Measurements from ENCODE around the gene UBAC2.

- RRBS = no CpG with 5 or more reads among the region's 10 CpGs
Measured at GRCh38 chr13:98300777-98301715, 124.0 kb upstream of the RNF113B start.

DNA sequence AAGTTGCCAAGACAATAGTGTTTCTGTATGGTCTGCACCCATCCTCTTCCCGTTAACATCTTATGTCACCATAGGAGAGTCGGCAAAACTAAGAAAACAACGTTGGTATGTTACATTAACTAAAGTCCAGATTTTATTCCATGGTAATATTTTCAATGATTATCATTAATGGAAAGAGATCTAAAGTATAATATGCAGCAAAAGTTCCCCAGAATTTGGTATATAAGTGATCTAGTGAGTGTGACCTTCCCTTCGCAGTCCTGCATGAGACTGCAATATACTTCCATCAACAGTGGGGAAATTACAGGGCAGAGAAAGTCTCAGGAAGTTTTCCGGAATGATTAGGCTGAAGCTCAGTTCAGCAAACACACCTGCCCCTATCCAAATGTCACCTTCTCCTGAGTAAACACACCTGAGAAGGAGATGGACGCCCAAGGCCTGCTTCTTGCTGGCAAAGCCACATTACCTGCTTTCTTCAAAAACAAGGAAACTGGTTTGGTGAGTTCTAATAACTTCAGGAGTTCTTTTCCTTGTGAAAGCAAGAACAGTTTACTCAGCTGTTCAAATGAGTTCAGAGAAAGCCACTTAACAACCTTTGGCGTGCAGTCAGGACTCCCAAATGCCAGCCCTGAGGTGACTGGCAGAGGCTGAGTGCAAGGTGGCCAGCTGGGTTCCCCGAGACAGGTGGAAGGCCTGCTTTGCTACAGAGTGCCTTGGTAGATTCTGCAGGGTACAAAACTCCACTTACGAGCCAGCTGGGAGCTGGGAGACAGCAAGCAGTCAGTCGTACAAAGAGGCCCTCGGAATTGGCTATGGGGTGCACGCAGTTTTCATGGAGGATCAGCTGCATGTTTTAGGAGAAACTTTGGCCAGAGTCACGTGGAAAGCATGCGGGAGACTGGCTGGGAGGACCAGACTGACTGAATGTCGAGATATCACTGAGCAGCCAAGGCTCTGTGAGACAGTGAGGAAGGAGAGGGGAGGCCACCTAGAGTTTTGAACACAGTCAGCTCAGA lies 160.5 kb downstream of the STK24 start:
- RRBS = no CpG with 5 or more reads among the region's 15 CpGs

DNA sequence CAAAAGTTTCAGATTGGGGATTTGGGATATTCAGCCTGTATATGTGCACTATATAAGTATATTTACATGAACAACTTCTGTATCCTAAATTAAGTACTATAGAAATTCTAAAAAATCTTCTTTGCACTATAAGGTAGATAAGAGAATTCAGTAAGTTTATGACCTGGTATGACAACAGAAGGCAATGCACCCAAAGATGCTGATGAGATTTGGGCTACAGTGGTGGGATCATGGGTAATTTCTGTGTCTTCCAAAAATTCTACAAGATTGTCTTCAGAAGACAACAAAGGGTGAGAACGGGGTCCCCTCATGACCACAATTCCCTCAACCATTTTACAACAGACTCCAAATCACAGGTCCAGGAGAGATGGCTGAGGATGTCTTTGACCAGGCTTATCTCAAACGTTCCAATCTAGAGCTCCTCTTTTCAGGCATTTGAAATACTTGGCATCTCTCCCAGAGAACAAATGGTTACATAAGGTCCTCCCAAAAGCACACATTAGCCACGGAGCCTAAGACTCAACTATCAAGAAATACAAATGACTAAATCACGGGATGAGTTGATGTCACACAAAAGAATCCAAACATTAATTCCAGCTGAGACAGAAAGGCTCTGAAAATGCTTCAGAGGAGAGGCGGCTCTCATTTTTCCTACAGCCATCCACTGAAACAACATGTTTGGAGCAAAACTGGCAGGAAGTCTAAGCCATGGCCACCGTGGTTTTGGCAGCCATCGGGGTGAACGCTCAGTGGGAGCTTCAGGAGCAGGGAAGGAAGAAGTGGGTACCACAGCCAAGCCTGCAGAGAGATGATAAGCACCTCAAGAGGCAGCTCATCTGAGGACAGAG lies 122.7 kb downstream of the STK24 start:
- RRBS = no CpG with 5 or more reads among the region's 8 CpGs

DNA sequence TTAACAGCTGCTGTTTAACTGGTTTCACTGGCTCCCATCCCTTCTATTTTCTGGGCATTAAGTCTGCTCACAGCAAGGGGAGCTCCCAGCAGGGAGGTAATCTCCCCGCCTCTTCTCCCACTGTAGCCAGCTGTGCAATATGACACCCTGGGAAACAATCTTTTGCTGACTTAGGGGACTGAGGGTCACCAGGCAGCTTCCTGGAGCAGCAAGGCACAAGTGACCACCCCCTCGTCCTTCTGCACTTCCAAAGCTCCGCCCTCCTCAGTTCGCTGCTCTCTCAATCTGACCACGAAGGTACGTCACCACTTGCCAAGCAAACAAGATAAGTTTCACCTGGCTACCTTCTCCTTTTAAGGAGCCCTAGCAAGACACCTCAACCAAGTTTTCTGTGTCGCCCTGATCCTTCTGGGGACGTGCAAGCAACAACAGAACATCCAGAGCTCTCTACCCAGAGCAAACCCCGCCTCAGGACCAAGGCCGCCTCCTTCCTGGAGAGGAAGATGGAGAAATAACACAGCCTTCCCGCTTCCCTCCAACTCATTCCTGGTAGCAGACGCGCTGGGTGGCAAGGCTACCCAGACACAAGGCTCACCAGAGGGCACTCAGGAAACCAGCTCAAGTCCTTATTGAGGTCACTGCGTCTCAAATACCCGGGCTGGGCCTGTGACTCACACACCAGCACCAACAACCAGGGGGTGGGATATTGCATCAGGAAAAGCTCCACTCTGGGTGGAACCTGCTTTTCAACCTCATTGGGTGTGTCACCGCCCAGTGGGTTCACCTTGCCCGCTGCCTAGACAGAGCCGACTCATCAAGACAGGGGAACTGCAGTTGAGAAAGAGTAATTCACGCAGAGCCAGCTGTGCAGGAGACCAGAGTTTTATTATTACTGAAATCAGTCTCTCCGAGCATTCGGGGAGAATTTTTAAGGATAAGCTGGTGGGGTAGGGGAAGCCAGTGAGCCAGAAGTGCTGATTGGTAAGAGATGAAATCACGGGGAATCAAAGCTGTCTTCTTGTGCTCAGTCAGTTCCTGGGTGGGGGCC lies 92.2 kb downstream of the STK24 start:
- RRBS = no CpG with 5 or more reads among the region's 22 CpGs

DNA sequence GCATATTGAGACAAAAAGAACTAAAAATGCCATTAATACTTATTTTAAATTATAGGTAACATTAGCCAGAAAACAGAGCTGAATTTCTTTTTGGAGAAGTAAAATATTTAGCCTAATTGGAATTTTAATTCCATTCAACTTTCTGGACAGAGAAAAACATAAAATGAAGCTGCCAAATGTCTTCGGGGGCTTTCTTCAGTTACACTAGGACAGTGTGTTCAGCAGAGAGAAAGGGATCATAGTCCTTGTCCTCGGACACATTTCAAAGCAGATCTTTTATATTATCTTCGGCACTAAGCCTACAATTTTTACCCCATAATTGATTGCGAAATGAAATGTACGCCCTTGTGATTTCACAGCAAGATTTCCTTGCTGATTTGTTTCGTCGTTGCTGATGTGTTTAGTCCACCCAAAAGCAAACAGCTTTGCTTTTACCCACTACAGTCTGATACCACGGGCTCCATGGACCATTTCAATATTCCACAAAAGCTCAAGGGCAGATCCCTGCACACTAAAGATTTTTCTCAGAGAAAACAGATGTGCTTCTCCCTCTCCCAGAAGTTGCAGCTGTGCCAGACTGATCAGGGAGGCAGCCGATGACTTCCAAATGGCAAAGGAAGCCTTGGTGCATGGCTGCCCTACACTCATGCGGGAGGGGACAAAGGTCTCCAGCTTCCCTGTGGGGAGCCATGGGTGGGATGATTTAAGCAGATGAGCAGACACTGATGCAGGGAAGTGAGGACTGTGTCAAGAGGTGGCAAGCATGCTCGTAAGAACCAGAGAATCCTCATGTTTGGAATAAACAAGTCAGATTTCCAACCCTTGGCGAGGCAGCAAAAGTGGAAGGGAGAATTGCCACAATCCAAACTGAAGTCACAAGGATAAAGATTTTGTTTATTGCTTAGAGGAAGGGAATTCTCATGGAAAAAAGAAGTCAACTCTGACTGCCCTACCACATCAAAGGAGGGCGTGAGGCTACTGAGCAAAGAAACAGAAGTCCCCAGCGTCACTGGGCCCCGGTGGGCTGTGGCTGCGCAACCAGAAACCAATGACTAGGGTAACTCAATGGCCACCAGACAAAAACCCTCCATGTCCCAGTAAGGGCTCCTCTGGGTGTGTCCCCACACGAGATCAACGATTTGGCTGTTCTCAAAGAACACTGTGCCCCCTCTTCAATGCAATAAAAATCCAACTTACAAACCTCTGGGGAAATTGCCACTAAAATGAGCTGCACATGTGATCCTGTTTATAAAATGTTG lies 81.0 kb downstream of the STK24 start:
- RRBS = no CpG with 5 or more reads among the region's 18 CpGs

DNA sequence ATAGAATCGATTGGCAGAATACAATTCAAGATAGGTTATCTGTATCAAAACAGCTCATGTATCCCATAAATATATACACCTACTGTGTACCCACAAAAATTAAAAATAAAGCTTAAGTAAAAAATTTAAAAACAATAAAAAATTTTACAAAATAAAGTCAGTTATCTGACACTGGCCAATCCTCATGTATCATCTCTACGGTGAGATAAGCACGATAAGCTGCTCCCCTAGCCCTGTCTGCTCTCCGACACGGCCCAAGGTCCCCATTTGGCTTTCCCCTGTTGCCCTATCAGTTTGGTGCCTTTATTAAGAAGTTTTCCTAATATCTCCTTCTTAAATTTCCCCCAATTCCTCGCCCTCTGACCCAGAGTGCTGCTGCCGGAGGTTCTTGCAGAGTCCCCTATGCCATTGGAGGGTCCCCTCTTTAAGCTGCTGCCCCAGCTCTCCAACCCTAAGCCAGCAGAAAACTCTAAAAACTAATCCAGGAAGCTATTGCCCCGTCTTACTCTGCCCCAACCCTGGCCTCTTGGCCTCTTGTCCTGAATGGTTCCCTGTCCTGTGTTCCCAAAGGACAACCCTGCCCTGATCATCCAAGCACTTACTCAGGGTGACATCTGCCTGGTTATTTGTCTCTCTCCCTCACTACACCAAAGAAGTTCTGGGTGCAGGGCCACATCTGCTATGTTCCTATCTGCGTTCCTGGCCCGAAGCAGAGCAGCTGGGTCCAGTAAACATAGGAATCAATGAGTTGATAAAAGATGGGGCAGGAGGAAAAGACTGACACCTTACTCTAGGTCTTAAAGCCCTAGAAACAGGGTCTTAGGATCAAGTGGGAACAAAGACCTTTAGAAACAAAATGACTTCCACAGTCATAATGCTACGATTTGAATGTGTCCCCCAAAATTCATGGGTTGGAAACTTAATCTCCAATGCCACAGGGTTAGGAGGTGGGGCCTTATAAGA lies 75.1 kb downstream of the STK24 start:
- RRBS = no CpG with 5 or more reads among the region's 11 CpGs

- RRBS = no CpG with 5 or more reads among the region's 5 CpGs
Measured at GRCh38 chr13:98503754-98504298, 73.1 kb downstream of the STK24 start.

GRCh38 chr13:98523325-98524194 lies 53.3 kb downstream of the STK24 start:
- RRBS = no CpG with 5 or more reads among the region's 17 CpGs

DNA sequence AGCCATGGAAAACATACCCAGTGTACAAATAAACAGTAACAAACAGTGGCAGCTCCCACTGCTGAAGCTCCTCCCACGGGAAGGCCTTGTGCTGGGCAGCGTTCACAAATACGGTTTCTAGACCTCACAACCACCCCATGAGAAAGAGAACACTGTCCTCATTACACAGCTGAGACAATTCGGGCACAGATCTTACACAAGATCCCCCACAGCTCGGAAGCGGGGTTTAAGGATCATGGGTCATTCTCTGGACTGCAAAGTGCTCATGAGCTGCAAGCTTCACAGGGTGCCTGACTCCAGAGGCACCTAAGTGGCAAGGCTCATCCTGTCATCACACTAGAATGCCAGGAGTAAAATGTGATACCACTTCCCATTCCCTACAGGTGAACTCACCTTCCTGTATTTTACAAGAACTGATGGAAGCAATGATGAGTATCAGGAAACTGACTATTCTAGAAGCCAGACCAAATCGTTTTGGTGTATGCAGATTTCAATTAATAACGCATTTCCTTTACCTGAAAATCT lies 41.3 kb downstream of the STK24 start:
- RRBS = no CpG with 5 or more reads among the region's 8 CpGs

- RRBS = no CpG with 5 or more reads among the region's 13 CpGs
Measured at GRCh38 chr13:98547400-98548228, 29.3 kb downstream of the STK24 start.

GRCh38 chr13:98575875-98576949 lies 695 bp downstream of the STK24 start:
- RRBS = 2% methylated on average over 64 of the region's 115 CpGs

DNA sequence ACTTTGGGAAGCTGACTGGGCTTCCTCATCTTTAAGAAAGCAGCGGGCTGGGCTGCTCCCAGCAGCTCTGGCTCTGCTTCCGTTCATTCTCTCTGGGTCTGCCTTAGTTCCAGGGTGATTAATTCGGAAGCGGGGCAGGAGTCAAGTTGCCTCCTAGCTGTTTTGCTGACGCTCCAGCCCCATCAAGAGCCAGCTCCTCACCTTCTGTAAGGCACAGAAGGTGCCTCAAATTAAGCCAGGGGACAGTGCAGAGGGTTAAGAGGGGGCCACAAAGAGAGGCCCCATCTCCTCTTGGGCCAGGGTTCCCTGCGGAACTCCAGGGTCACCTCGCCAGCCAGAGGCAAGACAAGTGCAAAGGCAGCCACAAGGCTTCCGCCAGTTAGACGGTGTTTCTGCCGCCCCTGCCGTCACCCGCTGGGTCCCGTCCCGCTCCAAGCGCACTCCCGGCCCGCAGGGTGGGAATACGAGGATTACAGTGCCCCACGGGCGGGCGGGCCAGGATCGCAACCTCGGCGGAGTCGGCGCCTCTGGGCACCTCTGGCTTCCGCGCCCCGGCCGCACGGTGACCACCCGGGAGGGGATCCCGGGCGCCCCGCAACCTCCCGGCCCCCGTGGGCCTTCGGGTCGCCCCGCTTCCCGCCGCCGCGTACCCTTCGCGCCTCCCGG lies 483 bp downstream of the SLC15A1 start:
- RRBS = 2% methylated on average over 20 of the region's 47 CpGs

DNA sequence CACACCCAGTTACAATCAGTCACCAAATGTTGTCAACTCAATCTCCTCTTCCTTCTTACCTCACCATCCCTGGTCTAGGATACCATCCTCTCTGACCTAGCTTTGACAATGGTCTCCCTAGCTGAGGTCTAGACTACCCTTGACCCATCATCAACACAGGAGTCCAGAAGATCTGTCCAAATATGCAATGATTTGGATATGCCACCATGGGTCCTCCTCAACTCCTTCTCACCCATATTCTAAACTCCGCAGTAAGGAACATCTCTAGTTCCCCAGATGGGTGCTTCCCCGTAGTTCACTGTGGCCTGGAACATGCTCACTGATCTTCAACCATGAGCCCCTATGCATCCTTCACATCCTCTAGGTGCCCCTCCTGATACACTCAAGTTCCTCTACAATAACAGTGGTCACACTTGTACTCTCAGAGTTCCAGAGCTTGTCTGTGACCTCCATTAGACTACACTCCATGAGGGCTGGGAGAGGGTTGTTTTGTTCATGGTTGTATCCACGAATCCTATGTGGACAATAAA lies 77.9 kb upstream of the SLC15A1 start:
- RRBS = no CpG with 5 or more reads among the region's 3 CpGs

DNA sequence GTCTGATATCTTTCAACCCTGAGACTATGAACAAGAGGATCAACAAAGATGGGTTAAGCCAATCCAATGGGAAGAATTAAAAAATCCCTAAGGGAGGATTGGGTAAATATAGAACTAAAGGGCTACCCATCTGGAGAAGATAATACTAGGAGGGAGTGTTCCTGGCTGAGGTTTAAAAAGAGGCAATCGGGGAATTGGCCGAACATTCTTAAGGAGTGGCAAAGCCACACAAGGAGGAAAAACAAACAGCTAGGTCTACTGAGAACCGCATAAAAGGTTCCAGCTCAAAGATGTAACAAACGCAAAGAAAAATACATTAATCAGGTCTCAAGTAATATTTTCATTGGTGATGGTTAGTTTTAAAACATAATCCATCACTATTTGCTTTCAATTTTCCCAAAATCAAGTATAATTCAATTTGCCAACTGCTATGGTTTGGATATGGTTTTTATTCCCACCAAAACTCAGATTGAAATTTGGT lies 53.8 kb downstream of the DOCK9 start:
- RRBS = no CpG with 5 or more reads among the region's 4 CpGs

GRCh38 chr13:98937898-98938381 lies 39.9 kb downstream of the DOCK9 start:
- RRBS = no CpG with 5 or more reads among the region's 7 CpGs

DNA sequence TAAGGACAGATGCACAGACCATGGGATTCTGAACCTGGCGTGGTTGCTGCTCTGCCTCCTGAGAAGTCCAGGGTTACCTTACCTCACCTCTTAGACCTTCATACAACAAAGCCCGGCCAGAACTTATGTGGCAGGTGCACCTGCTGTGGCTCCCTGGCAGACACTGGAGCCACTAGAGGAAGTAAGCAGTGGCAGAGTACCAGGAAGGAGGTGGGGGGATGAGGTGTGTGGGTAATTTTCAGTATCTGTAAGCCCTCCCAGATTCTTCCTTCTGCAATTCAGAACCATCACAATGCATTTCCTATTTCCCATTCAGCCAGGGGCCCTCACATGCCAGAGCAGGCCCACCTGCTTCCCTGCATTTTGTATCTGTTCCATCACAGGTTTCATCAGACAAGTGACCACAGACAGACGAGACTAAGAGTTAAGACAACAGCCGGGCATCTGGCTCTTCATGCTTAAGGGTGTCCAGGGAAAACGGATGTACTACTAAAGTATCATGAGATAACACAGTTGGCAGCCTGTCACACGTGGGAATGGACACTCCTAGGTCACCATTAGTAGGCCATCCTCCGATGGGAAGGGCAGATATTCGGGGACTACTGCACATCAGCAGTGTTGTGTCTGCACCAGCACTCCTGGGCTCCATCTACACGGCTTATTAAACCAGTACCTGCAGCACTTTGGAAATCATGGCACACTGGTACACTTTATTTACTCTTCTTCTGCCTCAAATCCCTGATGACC lies 106.3 kb upstream of the DOCK9 start:
- RRBS = no CpG with 5 or more reads among the region's 9 CpGs

DNA sequence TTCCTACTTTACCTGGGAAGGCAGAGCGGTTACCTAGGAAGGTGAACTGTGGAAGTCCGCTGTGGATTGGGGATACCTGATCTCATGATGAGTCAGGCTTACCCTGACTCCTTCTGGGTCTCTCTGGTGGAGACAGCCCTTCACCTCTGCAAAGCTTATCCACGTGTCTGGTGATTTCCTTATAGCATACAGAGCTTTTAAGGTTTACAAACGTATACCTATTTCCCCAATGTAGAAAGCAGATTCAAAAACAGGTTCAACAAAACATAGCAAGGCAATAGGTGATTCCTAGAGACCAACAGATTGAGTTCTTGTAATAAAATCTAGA lies 3.8 kb upstream of the UBAC2 start:
- RRBS = no CpG with 5 or more reads among the region's 4 CpGs

DNA sequence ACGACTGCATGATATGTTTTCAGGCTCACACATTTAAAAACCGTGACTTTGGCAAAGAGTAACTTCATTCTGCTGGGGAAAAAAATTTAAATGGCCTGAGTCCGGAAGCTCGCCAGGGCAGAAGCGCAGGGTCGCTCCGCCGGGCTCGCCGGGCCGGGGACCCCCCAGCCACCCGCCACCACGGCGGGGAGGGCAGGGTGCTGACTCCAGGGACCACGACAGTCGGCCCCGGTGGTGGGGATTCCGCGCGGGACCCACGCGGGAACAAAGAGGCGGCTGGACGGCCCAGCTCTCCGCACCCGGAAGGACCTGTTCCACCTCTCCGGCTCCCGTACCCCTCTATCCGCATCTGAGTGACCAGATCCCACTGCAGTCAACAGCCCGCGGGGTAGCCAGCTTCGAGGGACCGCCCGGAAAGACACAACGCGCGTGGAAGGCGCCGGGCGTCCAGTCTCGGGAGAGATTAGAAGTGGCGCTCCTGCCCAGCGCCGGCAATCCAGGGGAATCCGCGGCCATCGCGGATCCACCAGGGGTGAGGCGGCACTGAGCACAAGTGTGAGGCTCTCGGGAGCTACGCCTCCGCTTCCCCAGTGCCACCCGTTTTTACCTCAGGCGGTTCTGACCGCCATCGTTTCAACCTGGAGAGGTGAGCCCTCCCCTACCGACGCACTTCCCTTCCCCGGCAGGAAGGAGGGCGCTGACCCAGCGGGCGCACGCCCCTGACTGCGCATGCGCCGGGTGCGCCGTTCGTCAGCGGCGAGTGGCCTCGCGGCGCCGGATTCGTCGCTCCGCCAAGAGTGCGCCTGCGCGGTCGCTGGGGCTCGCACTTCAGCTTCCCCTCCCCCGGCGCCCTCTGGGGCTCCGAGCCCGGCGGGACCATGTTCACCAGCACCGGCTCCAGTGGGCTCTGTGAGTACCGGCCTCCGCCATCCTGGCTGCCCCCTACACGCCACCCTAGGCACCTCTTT lies at the start of gene UBAC2:
TSS of gene UBAC2 (plus strand) at position 824 of the 968 bp plus-strand sequence.
- RRBS = 1% methylated on average over 65 of the region's 92 CpGs

DNA sequence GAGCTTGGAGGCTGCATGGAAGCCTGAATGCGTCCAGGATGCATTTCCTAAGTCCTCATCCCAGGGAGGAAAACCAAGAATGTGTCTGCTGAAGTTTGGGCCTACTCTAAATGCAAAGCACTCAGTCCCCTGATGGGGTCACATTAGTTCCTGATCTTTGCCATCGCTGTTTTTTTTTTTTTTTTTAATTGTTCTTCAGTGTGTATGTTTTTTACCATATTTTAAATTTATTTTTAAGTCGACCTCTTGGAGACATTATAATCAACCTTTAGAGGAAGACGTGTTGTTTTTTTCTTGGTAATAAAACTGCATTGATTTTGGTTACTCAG lies 6.6 kb upstream of the GPR18 start:
- RRBS = no CpG with 5 or more reads among the region's 4 CpGs

- RRBS = no CpG with 5 or more reads among the region's 3 CpGs
Measured at GRCh38 chr13:99270489-99271035, 12.4 kb upstream of the GPR18 start.